ENCODE measurements around the genes NPTX1 and CEP131.

- PRO-cap, 6 experiments: no peak in any of the 6 experiments
- RAMPAGE, long total RNA, 2 experiments: no peak in any of the 2 experiments
- RRBS: no CpG with 5 or more reads among the region's 20 CpGs
Measured at GRCh38 chr17:80219065-80220032, 784 bp downstream of the SGSH start.

- PRO-cap, 6 experiments: no peak in any of the 6 experiments
- RAMPAGE, long total RNA, 2 experiments: no peak in any of the 2 experiments
- RRBS: no CpG with 5 or more reads among the region's 12 CpGs
Measured at GRCh38 chr17:80253880-80254250, 6.8 kb upstream of the RNF213 start.

- PRO-cap, 6 experiments: no peak in any of the 6 experiments
- RAMPAGE, long total RNA, 2 experiments: no peak in any of the 2 experiments
- RRBS: no CpG with 5 or more reads among the region's 7 CpGs
Measured at GRCh38 chr17:80395725-80396128, 19.2 kb upstream of the ENDOV start.

DNA sequence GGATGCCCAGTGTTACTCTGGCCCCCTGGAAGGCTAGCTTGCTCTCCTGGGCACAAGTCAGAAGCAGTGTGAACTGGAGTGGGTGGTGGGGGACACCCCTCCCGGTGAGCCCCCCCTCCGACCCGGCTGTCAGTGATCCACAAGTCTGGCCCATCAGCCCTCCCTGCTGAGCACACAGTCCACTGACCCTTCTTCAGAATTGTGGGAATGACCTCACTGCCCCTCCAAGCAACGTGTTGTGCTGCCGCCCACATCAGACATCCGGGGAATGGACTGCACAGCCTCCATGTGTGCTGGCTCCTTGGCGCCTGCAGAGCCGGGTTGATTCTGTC lies 20.0 kb downstream of the NPTX1 start:
- PRO-cap, 6 experiments: no peak in any of the 6 experiments
- RAMPAGE, long total RNA, 2 experiments: no peak in any of the 2 experiments
- RRBS: 22% methylated on average over 3 of the region's 8 CpGs

- PRO-cap, 6 experiments: peak in 3 of 6 experiments; most common plus-strand start chr17:80476693 (in 1); most common minus-strand start chr17:80476607 (in 2)
- RAMPAGE, long total RNA, 2 experiments: no peak in any of the 2 experiments
- RRBS: 3% methylated on average over 36 of the region's 79 CpGs
Measured at GRCh38 chr17:80476448-80477007, at the start of gene NPTX1. Gene NPTX1 (minus strand): TSS chr17:80476607.

DNA sequence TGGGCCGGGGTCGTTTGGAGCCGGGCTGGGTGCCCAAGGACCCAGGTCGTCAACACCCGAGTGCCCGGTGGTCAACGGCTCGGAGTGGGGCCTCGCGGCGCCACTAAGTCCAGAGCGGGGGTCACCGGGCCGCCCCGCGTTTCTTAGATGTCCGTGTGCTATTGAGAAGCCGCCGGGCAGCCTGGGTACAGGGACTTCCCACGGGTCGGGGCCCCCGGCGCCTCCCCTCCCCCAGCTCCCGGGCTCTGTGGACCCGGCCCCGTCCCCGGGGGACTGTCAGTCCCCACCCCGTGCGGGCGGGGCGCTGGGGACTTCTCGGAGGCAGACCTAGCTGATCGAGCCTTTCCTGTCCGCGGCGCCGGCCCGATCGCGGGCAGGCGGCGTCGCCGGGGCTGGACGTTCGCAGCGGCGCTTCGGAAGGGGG lies 613 bp upstream of the NPTX1 start:
- PRO-cap, 6 experiments: no peak in any of the 6 experiments
- RAMPAGE, long total RNA, 2 experiments: no peak in any of the 2 experiments
- RRBS: 2% methylated on average over 36 of the region's 49 CpGs

DNA sequence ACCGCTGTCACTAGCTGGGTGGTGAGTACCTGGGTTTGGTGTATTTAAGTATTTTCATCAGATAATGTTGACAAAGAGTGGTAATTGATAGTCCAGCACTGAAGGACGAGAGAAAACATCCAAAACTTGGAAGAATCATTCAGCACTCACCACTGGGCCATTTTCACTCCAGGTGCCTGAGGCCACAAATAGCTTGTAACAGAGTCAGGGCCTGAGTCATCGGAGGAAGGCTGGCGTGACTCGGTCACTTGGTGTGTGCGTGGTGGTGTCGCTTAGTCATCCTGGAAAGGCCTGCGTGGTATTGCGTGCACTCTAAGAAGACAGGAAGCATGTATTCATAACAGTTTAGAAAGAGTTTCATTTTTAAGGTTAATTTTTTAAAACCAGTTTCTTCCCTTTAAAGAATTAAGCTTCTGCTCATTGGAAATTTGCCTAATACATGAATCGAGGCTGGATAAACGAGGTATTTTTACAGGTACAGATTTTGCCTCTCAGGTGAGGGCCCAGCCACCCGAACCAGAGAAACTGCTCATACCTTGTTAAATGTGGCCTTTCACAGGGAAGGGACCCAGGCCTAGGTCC lies 135.1 kb upstream of the CHMP6 start:
- PRO-cap, 6 experiments: no peak in any of the 6 experiments
- RAMPAGE, long total RNA, 2 experiments: no peak in any of the 2 experiments
- RRBS: no CpG with 5 or more reads among the region's 12 CpGs

DNA sequence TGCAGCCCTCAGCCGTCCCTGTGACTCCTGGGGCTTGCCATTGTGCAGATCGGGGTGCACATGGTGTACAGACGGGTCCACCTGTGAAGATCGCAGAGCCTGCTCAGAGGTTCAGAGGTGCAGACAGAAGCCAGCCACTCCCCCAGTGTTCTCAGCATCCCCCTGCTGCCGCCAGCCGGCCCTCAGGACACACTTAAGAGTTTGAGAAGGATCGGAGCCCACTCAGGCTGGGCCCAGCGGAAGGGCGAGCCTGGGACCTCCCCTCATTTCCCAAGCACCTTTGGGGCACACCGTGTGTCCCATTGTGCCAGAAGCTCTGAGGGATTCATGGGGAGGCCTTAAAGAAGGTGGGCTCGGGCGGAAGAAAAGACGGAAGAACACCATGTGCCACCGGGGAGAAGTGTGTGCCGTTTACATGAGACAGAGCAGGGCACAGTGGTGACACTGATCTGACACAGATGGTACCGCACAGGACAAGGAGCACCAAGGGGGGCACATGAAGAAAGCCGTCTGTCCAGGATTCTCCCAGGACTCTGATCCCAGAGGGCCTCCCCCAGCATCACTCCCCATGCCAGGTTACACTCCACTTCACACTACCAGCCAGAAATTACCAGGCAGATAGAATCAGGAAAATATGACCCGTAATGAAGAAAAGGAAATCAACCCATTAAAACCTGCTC lies 128.8 kb upstream of the CHMP6 start:
- PRO-cap, 6 experiments: no peak in any of the 6 experiments
- RAMPAGE, long total RNA, 2 experiments: no peak in any of the 2 experiments
- RRBS: no CpG with 5 or more reads among the region's 18 CpGs

DNA sequence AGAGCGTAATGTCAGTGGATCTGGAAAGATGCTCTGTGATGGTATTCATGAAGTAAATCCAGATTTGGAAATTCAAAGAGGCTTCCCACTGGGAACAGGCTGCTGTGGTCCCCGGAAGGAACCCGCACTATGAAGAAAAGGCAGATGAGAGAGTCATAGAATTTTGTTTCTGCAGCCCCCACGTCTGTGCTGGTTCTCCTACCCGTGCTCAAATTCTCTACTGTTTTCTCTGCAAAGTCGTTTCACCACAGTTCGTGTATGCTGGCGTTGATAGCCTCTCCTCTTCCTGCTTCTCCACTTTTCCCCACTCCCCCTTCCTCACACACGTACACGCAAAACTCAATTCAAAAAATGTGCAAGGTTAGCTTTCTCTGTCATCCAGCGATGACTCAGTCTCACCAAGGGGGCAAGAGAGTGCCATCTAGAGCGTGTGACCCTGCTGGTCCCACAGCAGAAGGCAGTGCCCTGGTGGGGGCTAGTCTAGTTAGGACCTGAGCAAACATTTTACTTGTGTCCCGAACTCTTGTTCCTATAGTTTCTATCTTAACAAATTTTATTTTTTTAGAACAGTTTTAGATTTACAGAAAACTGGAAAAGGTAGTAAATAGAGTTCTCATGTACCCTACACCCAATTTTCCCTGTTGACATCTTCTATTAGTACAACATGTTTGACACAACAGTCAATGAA lies 121.3 kb upstream of the CHMP6 start:
- PRO-cap, 6 experiments: no peak in any of the 6 experiments
- RAMPAGE, long total RNA, 2 experiments: no peak in any of the 2 experiments
- RRBS: no CpG with 5 or more reads among the region's 13 CpGs

DNA sequence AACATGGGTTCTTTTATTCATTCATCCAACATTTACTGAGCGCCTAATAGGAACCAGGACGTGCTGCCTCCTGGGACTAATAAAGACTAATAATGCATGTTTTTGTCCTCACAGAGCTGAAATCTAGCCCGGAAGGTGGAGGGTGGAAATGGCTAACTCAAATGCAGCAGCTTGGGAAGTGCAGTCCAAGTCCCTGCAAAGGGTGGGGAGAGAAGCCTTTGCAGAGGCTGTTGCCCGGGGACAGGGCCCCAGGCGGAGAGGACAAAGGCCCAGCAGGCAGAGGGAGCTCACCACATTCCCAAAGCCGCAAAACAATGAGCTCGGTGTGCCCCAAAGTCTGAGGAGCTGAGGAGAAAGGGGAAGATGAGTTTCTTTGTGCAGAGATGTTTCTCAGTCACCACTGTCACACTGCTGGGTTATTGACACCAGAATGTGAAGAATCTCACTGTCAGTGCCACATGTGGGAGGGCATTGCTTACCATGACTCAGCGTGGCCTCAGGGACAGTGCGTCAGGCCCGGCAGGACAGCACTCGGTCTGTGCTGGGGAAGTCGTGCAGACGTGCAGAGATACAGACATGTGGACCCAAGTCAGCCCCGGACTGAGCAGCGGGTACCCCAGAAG lies 118.2 kb upstream of the CHMP6 start:
- PRO-cap, 6 experiments: no peak in any of the 6 experiments
- RAMPAGE, long total RNA, 2 experiments: no peak in any of the 2 experiments
- RRBS: 34% methylated on average over 6 of the region's 15 CpGs

DNA sequence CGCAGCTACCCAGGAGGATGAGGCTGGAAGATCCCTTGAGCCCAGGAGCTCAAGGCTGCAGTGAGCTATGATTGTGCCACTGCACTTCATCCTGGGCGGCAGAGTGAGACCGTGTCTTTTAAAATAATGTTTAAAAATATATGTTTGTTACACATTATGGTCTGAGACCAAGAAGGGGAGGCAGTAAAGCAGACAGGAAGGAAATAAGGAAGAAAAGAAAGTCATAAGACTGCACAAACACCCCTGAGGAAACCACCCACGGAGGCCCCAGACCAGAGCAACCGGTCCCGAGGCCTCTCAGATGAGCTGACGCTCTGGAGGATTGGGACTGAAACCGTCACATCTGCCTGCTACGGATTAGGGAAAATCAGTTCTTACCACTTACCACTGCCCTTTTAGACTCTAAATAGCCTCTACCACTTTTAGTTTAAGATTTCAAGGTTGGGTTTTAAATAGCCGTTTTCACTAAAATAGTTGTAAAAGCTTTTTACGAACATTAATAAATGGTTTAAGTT lies 79.9 kb upstream of the CHMP6 start:
- PRO-cap, 6 experiments: no peak in any of the 6 experiments
- RAMPAGE, long total RNA, 2 experiments: no peak in any of the 2 experiments
- RRBS: no CpG with 5 or more reads among the region's 11 CpGs

DNA sequence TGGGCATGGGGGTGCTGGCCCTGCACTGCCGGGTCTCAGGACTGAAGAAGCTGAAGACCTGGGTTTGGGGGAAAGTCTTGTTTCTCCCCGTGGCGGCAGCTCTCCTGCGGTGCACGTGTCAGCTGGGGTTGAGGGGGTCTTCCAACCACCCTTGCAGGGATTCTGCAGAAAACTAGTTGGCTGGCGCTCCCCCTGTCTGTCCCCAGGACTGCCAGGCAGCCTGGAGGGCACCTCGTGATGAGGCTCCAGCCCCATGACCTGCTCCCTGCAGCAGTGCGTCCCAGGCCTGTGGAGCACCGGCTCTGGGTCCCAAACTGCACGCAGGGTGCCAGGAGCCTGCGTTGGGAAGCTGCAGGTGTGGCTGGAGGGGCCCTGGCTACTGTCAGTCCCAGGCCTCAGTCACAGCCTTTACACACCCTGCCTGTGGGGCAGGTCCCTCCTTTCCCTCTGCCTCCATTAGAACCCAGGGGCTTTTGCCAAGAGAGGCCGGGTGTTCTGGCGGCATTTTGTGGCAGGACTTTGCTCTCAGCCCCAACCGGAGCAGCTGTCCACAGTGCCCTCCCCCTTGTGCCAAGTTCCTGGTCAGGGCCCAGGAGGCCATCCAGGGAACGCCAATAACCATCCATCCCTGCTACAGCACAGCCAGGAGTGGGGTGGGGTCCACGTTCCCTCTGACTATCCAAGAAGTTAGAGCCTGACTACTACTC lies 9.1 kb downstream of the CHMP6 start:
- PRO-cap, 6 experiments: no peak in any of the 6 experiments
- RAMPAGE, long total RNA, 2 experiments: no peak in any of the 2 experiments
- RRBS: 23% methylated on average over 3 of the region's 16 CpGs

DNA sequence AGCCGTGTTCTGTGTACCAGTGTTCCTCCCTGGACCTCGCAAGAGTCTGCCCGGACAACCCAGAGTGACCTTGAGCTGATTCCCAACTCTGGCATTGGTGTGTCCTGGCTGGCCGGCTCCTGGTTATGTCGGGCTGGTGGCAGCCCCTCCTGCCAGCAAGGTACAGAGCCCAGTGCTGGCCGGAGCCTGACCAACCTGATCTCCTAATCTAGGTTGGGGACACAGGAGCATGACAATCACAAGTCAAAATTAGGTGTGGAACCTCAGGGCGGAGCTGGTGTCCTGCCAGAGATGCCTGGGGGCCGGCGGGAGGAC lies 9.6 kb downstream of the CHMP6 start:
- PRO-cap, 6 experiments: peak in 1 of 6 experiments; most common plus-strand start position 249 of the sequence (in 1)
- RAMPAGE, long total RNA, 2 experiments: no peak in any of the 2 experiments
- RRBS: 10% methylated on average over 4 of the region's 9 CpGs

- PRO-cap, 6 experiments: peak in 5 of 6 experiments; most common plus-strand start chr17:81031422 (in 5); most common minus-strand start chr17:81031320 (in 4)
- RAMPAGE, long total RNA, 2 experiments: no peak in any of the 2 experiments
- RRBS: 43% methylated on average over 9 of the region's 45 CpGs
Measured at GRCh38 chr17:81031008-81032138, 3.6 kb upstream of the BAIAP2 start.

DNA sequence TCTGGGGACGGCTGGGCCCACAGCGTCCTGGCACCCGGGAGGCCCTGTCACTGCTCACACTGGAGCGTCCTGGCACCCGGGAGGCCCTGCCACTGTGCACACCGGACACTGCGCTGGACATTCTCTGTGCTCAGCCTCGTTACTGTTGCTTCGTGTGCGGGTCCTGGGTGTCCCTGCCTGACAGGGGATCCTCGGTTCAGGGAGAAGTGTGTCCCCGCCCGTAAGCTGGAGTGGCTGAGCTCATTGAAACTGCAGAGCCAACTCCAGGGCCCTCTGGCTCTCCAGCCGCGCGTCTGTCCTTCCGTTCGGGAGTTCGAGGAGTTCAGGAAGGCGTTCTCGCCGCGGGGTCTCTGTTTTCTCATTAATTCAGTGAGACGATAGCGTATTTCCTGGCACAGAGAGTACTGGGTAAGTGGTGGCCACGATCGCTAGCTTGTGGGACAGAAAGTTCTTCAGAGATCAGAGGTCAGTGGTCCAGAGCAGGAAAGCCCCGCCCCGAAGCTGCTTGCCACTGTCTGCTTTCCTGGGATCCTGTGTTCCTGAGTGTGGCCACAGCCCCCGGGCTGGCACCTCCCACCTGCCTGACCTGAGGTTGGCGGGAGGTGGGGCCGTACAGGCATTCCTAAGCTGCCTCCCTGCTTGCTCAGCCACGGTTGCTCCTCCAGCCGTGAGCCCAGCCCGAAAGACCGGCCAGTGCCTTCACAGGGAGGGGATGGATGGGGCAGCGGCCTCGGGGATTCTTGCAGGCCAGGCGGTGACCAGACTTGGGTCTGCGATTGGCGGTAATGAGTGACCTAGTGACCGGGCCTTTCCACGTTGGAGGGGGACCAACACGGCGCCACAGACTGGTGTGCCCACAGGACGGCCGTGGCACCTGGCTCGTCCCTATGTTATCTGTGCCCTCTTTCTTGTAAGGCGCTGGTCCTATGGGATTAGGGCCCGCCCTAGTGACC lies 8.9 kb downstream of the BAIAP2 start:
- PRO-cap, 6 experiments: peak in 4 of 6 experiments; most common plus-strand start position 619 of the sequence (in 3); most common minus-strand start position 295 of the sequence (in 4)
- RAMPAGE, long total RNA, 2 experiments: no peak in any of the 2 experiments
- RRBS: 50% methylated on average over 7 of the region's 50 CpGs

GRCh38 chr17:81085784-81086185 lies 50.8 kb downstream of the BAIAP2 start:
- PRO-cap, 6 experiments: peak in 1 of 6 experiments; most common plus-strand start chr17:81086058 (in 1)
- RAMPAGE, long total RNA, 2 experiments: no peak in any of the 2 experiments
- RRBS: 94% methylated on average over 2 of the region's 15 CpGs

DNA sequence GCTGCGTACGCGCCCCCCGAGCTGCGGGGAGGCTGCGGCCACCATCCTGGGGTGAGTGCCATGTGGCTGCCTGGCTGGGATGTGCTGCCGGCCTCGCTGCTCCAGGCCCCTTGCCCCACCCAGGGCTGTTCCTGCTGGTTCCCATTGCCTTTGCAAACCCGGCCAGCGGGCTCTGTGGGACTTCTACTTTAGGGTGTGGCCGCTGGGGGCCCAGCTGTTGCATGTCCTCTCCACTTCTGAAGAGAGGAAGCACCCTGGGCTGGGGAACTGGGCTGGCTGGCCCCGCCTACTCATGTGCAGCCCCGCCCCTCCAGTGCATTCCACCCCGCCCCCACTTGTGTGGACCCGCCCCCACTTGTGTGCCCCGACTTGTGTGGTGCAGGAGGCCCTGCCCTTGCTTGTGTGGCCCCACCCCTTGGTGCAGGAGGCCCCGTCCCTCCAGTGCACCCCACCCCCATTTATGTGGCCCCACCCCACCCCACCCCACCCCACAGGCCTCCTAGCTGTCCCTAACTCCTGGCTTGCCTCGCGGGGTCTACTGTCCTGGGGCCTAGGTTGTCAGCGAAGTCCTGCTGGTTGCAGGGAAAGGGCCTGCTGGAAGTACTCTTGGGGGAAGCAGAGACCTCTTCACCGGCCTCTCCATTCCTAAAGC lies 55.9 kb downstream of the BAIAP2 start:
- PRO-cap, 6 experiments: peak in 4 of 6 experiments; most common minus-strand start position 238 of the sequence (in 4)
- RAMPAGE, long total RNA, 2 experiments: no peak in any of the 2 experiments
- RRBS: 15% methylated on average over 4 of the region's 21 CpGs

DNA sequence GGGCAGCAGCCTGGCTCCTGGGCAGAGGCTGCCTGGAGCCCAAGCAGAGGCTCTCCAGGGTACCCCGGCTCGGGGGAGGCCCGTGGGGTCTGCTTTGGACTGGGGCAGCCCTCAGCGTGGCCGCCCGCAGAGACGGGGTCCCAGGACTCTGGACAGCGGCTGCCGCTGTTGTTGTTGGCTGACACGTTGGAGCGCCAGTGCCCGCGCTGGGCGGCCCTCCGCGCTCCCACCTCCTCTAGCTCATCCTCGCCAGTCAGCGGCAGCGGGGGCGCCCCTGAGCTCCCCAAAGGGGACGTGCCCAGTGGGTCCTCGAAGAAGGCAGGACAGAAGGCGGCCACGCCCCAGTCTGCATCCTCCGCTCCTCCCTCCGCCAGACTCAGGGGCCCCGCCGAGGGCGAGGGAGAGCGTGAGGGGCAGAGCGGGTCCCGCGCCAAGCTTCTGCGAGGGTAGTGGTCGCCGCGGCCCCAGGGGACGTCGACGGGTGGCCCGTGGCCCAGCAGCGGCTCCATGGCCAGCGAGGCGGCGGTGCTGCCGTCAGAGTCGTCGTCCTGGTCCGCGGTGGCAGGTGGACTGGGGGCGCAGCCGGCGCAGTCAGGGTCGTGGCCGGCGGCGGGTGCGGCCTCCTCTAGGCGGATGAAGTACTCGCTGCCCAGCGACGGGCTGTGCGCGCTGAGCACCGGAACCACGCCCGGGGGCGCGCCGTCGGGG lies 43.4 kb upstream of the PVALEF start:
- PRO-cap, 6 experiments: no peak in any of the 6 experiments
- RAMPAGE, long total RNA, 2 experiments: no peak in any of the 2 experiments
- RRBS: 18% methylated on average over 17 of the region's 71 CpGs

DNA sequence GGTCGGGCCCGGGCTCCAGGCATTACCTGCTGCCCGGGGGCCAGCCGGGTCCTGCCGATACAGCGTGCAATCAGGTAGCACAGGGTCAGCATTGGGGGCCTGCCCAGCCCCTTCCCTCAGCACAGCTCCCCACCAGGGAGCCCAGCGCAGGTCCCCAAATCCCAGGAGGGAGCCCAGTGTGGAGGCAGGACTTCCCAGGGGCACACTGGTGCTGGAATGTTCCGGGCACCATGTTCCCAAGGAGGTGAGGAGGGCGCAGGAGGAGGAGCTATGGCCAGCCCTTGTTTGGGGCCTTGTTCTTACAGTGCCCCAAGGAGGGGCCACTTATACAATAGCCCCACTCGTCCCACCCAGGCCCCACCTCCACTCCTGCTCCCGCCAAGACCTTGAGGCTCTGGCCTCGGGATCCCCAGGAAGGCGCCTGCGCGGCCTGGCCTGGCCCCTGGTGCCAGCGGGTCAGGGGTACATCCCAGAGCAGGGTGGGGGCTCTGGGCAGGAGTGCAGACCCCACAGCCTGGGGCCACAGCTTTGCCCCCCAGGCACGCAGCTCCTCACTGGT lies 32.6 kb upstream of the PVALEF start:
- PRO-cap, 6 experiments: no peak in any of the 6 experiments
- RAMPAGE, long total RNA, 2 experiments: no peak in any of the 2 experiments
- RRBS: 81% methylated on average over 2 of the region's 17 CpGs

DNA sequence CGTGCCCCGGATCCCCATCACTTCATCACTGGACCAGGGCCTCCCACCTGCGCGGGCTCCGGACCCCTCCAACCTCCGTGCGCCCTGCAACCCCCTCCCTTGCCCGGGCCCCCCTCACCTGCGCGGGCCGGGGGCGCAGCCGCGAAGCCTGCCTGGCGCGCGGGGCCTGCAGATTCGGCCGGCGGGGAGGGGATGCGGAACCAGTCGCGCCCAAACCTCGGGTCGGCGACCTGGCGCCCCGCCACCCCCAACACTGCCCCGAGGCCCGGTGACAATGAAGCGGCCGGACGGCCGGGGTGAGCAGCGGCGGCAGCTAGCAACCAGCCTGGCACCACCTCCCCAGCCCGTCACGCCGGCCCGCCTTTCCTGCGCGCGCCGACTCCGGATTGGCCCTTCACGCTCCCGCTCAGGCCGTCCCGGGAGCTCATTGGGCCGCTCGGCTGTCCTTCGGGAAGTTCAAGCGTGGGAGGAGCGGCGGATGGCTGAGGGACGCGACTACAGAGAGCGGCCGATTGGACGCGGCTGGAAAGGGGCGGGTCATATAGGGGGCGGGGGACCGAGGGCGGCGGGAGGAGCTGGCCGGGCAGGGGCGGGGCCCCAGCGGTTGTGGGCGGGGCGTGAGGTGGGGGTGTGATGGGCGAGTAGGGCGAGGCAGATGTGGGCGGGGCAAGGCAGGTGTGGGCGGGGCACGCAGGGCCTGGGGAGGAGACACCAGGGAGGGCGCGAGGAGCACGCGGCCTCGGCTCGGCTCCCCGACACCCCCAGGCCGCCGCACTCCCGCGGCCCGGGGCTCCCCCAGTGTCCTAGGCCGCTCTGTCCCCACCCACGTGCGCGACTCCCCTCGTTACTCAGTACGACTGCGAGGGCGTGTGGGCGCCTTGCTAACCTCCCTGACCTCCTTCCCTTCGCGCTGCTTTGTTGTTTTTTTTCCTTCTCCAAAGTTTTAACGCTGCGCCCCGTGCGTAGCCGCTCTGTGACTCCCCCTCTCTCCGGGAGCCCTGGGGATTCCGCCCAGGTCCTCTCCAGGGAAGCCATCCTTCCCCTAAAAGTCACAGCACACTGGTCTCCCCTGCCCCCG lies at the start of gene CEP131:
TSS of gene CEP131 (minus strand) at position 315 of the 1,078 bp plus-strand sequence.
- PRO-cap, 6 experiments: peak in 6 of 6 experiments; most common plus-strand start position 704 of the sequence (in 5); most common minus-strand start position 315 of the sequence (in 6)
- RAMPAGE, long total RNA, 2 experiments: no peak in any of the 2 experiments
- RRBS: 1% methylated on average over 31 of the region's 107 CpGs